ENCODE measurements around the genes TNFAIP3 and ABRACL.

GRCh38 chr6:137664246-137664499 lies 170.0 kb upstream of the OLIG3 start:
- PRO-cap, result no peak

- PRO-cap, result no peak
These were observed 104.6 kb upstream of the TNFAIP3 start for GRCh38 chr6:137762460-137762941.

DNA sequence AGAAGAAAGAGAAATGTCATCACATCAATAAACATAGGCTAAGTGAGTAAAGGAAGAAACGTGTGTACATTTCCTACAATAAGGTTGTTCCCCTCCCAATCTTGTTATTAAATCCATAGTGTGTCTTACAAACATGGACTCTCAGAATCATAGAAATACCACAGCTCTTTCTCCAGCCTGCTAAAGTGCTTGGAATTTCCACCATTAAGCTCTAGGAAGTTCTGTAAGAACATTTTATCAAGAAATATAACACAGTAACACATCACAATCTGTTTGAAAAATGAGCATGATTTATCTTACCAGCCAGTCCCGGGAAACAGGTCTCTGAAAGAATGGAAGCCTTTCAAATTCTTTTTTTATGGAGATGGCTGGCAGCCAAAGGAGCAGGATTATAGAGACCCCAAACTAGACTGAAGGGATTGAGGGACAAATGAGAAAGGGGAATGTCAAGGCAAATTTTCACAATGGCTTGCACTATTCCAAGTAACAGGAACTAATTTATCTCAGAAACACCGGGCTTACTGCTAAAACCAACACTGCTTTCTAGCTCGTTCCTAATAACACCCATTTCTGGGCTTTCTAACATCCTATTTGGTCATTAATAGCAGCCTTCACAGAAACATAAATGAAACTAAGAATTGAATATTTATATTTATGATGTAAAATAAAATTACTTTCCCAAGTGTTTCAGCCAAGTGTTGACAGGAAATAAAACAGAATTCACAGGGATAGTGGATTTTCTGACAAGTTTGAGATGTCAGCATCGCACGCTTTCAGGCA lies 4.4 kb upstream of the TNFAIP3 start:
- PRO-cap, result no peak

DNA sequence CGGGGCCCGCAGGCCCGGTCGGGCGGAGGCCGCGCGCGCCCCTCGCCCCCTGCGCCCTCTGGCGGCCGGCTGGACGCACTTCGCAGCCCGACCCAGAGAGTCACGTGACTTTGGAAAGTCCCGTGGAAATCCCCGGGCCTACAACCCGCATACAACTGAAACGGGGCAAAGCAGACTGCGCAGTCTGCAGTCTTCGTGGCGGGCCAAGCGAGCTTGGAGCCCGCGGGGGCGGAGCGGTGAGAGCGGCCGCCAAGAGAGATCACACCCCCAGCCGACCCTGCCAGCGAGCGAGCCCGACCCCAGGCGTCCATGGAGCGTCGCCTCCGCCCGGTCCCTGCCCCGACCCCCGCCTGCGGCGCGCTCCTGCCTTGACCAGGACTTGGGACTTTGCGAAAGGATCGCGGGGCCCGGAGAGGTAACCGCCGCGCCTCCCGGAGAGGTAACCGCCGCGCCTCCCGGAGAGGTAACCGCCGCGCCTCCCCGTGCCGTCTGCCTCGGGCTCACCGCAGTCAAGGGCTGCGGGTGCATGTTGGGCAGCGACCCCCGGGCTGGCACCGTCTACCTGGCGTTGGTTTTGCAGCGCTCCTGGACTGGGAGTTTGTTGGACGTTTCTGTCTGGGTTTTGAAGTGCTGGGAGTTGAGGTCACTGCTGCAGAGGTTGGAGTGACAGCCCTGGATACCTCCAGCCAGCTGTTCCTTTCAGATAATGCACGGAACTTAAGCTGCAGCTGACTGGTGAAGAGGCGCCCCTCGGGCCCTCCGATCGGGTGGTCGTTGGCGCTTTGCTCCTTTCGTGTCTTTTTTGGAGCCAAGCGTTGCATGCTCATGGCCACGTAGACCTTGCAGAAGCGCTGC lies at the start of gene TNFAIP3:
Gene TNFAIP3, plus strand, starts transcription at position 180 of the 855 bp plus-strand sequence.
- PRO-cap, result bidirectional peak, plus-strand start at position 150 of the sequence, minus-strand start outside the sequence; unidirectional peak, plus-strand start at position 270 of the sequence

DNA sequence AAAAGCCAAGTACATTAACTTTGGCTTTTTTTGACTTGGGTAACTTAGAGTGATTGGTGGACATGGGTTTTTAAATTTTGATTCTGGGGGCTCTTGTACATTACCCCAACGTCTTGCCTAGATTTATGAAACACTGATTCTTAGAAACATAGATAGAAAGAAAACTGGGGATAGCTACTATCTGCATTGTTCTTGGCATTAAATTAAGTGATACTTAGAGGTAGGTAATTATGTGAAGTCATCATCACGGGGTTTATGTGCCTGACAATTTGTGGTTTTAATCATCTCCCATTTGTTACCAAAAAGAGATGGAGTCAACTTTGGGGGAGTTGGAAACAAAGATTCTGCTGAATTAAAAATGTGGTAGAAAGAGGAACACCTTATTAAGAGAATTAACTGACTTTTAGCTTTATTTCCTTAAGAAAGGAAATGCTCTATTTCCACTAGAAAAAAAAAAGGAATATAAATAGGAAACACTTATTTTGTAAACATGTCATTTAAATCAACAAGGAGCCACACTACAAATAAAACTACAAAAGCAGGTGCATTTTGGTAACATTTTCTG lies 5.5 kb downstream of the TNFAIP3 start:
- PRO-cap, result no peak

GRCh38 chr6:137975631-137976211 lies 108.7 kb downstream of the TNFAIP3 start:
- PRO-cap, result no peak

DNA sequence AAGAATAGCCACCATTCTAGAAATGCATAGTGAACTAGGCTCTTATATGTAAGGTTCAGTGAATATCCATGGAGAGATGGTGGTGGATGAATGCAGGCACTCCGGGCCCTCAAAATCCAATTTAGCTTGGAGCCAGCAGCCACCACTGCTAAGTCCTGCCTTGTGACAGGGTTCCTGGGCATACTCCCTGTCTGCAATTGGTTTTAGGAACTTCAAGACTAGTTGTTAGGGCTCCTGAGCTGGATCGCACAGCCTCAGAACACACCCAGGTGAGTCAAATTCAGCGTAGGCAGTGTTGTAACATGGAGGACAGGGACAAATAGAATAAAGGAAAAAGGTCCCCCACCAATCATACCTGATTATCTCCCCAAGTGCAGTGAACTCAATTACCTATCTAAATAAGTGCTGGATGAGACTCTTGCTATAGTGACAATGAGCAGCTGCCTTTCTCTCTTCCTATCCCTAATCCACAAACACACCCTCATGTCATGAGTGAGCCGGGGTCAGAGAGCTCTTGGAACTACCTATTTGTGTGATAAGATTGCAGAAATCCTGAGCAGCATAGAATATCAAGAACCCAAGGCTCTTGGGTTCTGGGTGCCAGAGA lies 74.6 kb downstream of the PERP start:
- PRO-cap, result no peak

DNA sequence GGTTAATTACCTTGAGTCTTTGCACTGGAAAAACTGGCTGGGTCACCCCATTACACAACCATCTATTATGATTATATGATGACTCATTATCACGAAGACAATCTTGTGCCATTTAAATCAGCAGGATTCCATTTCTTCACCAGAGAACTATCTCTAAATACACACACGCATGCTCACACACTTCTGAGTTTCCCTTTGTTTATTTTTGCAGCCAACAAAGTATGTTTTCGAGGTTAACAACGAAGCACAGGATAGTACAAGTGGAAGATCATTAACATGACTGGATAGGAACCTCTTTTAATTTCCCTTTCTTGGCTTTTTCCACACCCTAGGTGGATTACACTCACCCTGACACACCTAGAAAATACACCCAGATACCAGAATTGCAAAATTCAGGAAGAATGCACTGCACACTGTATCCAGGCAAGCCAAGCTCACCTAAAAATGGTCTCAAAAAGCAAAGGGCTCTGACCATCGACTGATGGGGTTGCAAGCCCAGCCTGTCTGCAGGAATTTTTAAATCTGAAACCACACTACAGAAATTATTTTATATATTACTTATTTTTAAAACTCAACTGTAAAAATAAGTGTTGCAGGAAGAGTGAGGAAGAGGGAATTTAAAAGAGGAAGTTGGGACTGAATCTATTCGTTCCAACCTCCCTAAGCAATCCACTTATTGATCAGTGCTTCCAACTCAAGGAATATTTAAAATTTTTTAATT lies 18.7 kb downstream of the PERP start:
- PRO-cap, result no peak

DNA sequence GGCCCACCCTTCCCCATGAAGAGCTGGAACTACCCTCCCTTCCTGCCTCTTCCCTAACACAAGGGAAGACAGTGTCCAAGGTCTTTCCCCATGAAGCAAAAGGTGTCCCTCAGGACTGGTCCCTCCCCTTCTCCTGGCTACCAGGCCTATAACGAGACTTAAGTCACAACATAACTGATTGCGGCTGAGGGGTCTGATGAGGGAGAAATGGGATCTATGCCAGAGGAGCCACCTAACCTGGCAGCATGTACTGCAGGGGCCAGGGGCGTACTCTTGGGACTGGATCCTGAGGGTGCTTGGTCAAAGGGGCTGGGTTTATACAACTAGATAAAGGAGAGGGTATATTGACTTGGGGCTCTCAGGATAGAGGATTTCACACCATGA lies 11.8 kb downstream of the HEBP2 start:
- PRO-cap, result no peak

GRCh38 chr6:138421527-138422152 lies 17.6 kb downstream of the HEBP2 start:
- PRO-cap, result no peak

DNA sequence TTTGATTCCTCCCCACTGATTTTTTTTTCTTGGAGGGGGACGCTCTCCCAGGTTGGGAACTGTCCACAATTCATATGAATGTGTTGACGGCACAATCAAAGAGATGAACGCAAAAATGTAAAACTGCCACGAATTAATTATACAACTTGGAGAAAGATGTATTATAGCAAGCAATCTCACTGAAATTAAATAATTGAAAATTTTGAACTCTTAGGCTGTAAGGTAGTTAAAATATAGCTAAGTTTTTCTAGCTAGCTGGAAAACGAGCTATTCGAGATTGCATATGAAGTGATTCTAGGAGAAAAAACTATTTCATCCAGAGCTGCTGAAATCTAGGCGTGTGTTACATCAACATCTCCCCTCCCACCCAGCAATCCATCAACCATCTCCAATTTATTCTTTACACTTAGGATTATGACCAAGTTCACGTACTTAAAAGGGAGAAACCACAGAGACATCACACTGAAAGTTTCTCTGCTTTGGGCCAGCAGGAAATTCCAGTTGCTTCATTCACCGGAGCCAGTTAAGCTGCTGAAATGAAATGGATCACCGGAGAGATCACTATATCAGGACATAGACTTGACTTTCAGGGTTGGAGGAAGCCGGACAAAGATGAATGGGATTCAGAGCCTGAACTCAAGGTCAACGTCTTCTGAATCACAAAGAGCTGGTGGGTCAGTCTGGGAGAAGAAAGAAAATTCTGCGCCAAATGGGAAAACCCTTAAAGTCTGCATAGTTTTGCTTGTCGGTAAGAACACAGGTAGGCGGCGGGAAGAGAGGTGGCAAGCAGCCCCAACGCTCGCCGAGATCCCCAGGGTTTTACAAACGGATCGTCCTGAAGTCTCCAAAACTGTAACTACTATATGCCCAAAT lies 82.1 kb upstream of the CCDC28A start:
- PRO-cap, result no peak

- PRO-cap, result bidirectional peak, plus-strand start at chr6:139028745, minus-strand start at chr6:139028634; bidirectional peak, plus-strand start at chr6:139029149, minus-strand start at chr6:139029043
These were observed at the start of gene ABRACL for GRCh38 chr6:139028269-139029429. Gene ABRACL, plus strand, starts transcription at chr6:139028745.

DNA sequence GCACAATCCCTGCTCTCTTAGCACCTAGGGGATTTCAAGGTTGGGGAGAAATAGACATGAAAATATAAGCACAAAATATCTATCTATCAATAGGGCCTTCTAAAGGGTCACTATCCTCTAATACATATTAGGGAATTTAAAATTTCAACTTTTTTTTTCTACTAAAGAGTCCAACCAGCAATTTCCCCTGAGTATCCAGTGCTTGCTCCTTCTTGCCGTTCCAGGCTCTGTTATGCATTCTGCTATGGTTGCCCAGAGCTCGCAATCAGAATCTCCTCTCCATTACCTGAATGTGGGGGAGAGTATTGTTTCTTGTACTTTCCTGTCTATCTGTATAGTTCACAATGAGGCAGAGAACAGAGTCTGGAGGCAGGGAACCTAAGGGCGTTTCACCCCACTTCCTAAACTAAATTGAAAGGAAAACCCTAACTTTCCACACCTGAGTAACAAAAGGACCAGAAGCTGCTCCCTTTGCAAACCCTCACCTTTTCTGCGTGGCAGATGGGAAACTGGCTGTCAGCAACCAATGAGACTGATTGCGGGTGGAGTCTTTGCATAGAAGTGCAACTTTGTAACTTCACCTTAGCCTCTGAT lies 2.0 kb upstream of the HECA start:
- PRO-cap, result no peak

- PRO-cap, result no peak
These were observed 12.9 kb downstream of the HECA start for GRCh38 chr6:139147671-139148192.

- PRO-cap, result no peak
These were observed 27.2 kb downstream of the HECA start for GRCh38 chr6:139161809-139162708.

DNA sequence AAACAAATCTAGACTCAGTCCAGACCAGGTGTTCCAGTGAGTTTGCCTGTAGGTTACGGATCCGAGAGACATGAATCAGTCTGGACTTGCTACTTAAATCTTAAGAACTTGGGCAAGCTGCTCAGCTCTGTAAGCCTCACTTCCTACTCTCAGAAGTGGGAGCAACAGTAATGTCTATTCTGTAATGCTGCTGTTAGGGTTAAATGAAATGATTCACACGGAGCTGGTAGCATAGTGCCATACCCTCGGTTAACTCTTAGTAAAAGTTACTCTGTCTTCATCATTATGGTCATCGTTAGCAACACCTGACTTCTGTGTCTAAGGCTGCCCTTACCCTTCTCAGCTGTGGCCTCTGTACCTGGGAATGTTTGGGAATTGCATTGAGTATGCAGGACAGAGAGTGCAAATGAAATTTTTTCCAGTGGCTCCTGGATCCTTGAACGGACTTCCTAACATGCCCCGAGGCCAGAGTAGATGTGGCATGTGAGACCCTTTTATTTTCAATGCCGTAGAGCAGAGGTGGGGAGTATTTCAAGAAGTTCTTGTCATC lies 37.9 kb downstream of the HECA start:
- PRO-cap, result no peak

- PRO-cap, result no peak
These were observed 42.4 kb downstream of the HECA start for GRCh38 chr6:139176917-139178008.

- PRO-cap, result no peak
These were observed 172.6 kb upstream of the CITED2 start for GRCh38 chr6:139547112-139547360.

DNA sequence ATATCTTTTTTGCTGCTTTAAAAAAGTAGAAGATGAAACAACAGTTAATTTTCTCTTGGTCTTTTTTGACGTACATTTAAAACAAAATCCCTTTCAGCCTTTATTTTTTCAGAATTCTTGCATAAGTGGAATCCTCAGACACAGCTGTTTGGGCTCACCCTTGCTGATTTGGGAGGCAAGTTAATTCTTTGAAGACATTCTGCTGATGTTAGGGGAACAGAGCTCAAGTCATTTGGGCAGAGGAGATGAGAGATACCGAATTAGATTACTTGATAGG lies 567.8 kb upstream of the CITED2 start:
- PRO-cap, result no peak

- PRO-cap, result no peak
These were observed 699.0 kb upstream of the CITED2 start for GRCh38 chr6:140073371-140073925.